Tongue (tissue), 2 donors: ENCODE data around the genes TTC1, FAM200C and GABRG2.

- RAMPAGE, long total RNA: no peak
Measured at GRCh38 chr5:159021414-159022735, 77.8 kb downstream of the EBF1 start.

GRCh38 chr5:159048731-159049115 is 51.0 kb downstream of the EBF1 start:
- RAMPAGE, long total RNA: no peak

DNA sequence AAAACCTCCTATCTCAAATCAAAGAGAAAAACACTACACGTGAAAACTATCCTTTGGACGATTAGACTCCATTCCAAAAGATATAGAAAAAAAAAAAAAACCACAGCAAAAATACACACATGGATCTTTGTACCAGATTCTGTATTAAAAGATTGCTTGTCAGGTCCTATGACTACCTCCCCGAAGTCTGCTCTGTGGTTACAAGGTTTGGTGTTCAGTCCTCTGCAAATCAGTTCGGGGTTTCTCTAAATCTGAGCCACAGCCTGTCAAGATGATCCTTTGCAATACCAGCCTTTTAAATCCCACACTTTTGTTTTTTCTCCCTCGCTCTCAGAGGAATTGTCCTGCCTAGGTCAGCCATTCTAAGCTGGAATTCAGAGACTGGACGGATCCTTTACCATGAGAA is 47.4 kb downstream of the EBF1 start:
- RAMPAGE, long total RNA: no peak

- RAMPAGE, long total RNA: no peak
Measured at GRCh38 chr5:159090446-159090674, 9.4 kb downstream of the EBF1 start.

GRCh38 chr5:159099945-159100414 is 264 bp upstream of the EBF1 start:
- RAMPAGE, long total RNA: no peak

GRCh38 chr5:159100923-159101490 is 1.3 kb upstream of the EBF1 start:
- RAMPAGE, long total RNA: no peak

DNA sequence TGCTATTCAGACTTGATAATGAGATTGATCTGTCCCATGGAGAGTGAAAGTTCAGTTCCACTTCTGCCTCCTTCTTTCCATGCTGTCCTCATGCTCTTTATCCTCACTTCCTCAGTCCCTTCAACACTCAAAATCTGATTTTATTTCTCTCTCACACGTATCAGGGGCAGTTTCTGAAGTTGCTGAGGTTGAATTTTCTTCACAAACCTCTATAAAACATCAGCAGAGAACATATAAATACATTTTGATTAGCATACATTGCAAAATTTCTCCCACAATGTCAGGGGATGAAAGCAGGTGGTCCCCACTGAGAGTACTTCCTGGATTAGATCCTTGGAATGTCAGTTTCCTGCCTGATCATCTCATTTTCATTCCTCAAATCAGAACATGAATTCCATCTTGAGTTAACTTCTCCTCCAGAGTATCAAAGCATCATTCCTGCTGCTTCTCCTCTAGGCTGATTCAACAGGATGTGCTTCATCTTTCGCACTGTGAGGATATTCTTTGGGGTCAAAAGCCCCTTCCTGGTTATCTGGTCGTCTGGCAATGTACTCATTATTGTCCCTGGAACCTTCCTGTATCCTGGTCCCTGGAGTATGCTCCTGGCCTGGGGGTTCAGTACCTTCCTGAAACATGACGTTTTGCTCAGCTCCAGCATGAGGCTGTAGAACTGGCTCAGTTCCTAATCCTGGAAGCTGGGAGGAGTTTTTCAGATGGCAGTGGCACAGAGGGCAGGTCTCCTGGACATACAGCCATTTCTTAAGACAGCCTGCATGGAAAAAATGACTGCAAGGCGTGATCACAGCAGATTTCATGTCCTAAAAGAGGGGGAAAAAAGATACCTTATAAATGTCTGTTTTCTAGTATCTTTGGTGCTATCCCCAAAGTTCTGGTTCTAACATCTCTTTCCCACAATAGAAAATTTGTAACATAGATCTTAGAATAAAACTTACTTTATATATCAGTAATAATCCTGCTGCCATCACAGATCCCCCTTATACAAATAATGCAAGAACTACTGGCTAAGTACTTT is 50.8 kb downstream of the RNF145 start:
- RAMPAGE, long total RNA: no peak

- RAMPAGE, long total RNA: no peak
Measured at GRCh38 chr5:159510051-159510682, 179.9 kb upstream of the IL12B start.

- RAMPAGE, long total RNA: start-site peak on the plus strand at chr5:160009135-160009170, 1,147 and 504 reads in 2 replicates
Measured at GRCh38 chr5:160008636-160009855, at the start of gene TTC1. TTC1 (plus strand) TSS chr5:160009139.

GRCh38 chr5:160169851-160170258 is 50.6 kb upstream of the PWWP2A start:
- RAMPAGE, long total RNA: no peak

GRCh38 chr5:160187119-160187549 is 42.2 kb upstream of the FABP6 start:
- RAMPAGE, long total RNA: no peak

DNA sequence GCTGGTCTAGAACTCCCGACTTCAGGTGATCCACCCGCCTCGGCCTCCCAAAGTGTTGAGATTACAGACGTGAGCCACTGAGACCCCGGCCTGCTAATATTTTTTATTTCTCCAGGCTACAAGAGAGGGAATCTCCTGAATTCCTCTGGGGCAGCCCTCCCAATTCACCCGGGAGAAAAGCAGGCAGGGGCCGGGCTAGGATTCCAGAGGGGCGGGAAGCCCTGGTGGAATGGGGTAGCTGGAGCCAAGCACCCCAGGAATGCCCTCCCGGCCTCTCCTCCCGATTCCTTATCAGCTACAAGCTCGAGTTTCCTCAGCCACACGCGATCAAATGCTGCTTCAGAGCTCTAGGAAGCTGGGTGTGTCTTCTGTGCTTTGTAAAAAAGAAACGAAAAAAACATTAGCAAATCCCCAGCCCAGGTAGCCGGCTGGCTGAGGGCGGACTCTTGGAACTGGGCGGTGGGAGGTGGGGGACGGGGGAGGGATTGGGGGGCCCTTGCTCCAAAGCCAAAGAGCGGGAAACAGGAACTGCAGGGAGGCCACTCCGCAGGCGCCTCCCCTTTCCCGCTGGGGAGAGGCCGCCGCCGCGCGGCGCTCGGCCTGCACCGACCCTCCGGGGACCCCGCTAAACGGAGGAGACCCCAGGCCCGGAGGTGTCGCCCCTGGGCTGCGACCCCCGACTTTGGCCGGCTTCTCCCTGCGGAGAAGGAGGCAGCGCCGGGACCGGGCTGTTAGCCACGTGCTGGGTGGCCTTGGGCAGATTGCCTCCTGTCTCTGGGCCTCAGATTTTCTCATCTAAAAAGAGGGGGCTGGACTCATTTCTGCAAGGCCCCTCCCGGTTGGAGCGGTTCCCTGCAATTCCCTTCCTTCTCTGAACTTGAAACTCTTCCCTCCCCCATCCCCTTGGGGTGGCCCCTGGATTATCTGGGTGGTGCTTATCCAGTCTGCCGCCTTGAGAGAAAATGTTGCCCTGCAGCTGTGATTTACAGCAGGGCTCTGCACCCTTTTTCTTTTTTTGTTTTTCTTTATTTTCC is 41.0 kb upstream of the FABP6 start:
- RAMPAGE, long total RNA: no peak

GRCh38 chr5:160399665-160400503 is at the start of gene FAM200C:
FAM200C (minus strand) TSS chr5:160400054.
- RAMPAGE, long total RNA: start-site peak on the minus strand at chr5:160400028-160400054, 151 and 17 reads in 2 replicates

GRCh38 chr5:160413450-160413859 is 5.4 kb downstream of the SLU7 start:
- RAMPAGE, long total RNA: no peak

DNA sequence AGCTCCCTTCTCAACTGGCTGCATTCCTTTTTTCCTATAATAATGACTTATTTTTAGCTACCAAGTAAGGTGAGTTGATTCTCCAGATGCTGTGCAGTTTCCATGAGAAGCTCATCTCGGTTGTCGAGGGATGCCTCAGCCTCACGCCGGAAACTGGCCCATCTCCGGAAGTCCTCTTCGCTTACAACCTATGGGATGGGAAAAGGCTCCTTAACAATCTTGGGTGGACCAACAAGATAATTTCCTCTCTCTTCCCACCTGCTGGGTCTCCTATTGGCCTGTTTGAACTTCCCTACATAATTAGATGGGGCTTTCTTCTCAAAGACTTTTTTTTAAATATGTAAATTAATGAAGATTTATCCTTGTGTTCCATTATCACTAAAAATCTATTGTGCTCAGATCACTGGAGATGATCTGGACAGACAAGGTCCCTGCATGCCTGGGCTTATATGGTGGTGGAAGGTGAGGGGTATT is 194.2 kb downstream of the PTTG1 start:
- RAMPAGE, long total RNA: no peak

GRCh38 chr5:160926273-160926924 is 74.4 kb upstream of the ATP10B start:
- RAMPAGE, long total RNA: no peak

DNA sequence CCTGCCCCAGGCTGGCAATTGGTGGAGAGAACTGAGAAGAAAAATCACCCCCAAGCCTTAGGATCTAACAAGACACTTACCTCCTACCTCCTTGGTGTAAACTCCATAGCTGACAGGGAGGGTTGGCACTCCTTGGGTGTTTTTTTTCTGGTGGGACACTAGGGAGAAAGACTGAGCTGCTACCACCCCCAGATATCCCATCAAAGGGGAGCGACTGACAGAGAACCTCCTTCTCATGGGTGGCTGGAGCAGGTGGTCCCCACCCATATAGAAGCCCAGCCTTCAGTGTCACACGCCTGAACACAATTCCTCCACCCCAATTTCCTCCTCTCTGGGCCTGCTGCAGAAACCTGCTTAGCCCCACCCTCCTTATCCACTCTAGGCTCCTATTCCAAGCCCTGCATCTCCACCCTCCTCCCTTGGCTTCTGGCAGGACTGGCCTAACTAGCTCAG is 77.2 kb upstream of the ATP10B start:
- RAMPAGE, long total RNA: start-site peak on the minus strand centred at position 256 of the sequence, 125 bp wide, 22 and 18 reads in 2 replicates

DNA sequence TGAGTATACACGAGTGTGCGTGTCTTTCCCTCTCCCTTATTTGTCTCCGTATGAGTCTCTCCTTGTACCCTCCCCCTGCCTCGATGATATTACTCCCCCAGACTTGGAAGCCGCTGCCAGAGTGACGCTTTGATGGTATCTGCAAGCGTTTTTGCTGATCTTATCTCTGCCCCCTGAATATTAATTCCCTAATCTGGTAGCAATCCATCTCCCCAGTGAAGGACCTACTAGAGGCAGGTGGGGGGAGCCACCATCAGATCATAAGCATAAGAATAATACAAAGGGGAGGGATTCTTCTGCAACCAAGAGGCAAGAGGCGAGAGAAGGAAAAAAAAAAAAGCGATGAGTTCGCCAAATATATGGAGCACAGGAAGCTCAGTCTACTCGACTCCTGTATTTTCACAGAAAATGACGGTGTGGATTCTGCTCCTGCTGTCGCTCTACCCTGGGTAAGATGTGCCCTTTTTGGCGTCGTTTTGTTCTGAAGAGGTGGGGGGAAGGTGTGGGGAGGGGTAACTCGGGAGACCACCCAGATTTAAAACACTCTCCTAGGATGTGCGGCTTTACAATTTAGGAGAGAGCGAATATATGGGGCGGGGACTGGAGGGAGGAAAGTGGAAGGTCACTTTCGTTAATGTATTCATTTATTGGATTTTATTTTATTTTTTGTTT is at the start of gene GABRG2:
GABRG2 (plus strand) TSS at position 116 of the 672 bp plus-strand sequence.
- RAMPAGE, long total RNA: no peak

DNA sequence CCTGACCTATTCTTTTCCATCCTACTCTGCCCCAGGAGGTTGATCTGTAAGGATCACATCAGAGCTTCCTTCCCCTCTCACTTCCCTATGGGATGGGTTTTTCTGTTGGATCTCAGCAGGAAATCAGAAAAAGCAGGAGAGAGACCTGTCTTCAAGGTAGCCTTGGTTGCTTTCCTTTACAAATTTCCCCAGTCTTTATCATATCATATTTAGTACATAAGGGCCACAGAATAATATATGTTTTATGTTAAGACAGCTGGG is 316.7 kb downstream of the GABRG2 start:
- RAMPAGE, long total RNA: no peak

- RAMPAGE, long total RNA: no peak
Measured at GRCh38 chr5:163446900-163447606, 9.7 kb downstream of the CCNG1 start.